CD14-positive monocyte (primary cell): Measurements from ENCODE around the gene SLC38A9.

GRCh38 chr5:55711801-55713008 lies at the start of gene SLC38A9:
Gene SLC38A9, minus strand, starts transcription at chr5:55712324.
- CAGE, long polyA plus RNA = start-site peak on the minus strand at chr5:55712276-55712299, 50 and 30 reads in 2 replicates

- CAGE, long polyA plus RNA = no peak
Observed at GRCh38 chr5:55944457-55945144, 50.2 kb downstream of the IL6ST start.

DNA sequence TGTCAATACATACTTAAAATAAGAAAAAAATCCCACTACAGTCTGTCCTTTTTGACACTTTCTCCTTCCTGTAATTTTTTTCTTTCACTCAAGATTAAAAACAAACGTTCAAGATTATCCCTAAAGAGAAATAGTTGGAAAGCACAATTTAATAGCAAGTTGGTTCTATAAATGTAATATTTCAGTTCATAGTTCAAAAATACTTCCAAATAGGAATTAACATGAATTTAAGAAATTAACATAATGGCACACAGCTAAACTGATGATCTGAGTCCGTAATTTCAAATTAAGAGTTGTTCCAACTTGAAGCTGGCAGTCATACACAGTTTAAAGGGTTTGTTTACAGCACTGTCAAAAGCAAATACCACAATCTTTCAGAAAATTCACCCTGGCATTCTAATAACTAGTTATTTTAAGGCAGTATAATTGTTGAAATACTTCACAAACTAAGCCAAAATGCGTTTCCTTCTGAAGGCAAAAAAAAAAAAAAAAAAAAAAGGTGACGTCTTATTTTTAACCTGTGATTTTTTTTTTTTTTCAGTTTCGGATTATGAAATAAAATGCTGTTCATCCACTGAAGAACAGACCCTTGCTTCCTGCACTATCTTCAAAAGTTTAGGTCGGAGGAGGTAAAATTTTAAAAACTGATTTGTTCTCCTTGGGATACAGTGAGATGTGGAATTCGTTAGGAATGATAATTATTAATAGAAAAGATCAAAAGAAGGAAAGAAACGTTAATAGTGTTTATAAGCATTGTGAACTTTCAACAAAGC lies 1.0 kb downstream of the IL6ST start:
- CAGE, long polyA plus RNA = no peak

DNA sequence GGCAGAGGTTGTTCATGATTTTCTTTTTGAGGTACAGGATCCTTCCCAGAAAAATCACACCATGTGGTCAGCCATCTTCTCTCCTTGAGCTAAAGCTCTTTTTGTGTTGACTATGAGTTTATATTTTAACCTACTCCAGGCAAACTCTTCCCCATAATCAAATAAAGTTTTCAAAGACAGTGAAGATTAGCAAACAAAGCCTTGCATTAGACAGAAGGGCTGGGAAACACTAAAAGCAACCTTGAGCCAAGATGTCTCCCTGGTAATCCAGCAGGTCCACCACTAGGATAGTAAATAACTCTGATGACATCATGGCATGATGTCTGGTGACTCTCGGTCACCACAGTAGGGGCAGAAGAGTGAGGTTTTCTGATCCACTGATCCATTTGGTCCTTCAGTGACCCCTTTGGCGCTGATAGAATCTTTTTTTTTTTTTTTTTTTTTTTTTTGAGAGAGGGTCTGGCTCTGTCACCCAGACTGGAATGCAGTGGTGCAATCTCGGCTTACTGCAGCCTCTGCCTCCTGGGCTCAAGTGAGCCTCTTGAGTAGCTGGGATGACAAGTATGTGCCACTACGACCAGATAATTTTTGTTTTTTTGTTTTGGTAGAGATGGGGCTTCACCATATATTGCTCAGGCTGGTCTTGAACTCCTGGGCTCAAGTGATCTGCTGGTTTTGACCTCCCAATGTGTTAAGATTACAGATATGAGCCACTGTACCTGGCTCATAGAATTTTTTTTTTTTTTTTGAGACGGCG lies 30.7 kb upstream of the IL6ST start:
- CAGE, long polyA plus RNA = no peak

DNA sequence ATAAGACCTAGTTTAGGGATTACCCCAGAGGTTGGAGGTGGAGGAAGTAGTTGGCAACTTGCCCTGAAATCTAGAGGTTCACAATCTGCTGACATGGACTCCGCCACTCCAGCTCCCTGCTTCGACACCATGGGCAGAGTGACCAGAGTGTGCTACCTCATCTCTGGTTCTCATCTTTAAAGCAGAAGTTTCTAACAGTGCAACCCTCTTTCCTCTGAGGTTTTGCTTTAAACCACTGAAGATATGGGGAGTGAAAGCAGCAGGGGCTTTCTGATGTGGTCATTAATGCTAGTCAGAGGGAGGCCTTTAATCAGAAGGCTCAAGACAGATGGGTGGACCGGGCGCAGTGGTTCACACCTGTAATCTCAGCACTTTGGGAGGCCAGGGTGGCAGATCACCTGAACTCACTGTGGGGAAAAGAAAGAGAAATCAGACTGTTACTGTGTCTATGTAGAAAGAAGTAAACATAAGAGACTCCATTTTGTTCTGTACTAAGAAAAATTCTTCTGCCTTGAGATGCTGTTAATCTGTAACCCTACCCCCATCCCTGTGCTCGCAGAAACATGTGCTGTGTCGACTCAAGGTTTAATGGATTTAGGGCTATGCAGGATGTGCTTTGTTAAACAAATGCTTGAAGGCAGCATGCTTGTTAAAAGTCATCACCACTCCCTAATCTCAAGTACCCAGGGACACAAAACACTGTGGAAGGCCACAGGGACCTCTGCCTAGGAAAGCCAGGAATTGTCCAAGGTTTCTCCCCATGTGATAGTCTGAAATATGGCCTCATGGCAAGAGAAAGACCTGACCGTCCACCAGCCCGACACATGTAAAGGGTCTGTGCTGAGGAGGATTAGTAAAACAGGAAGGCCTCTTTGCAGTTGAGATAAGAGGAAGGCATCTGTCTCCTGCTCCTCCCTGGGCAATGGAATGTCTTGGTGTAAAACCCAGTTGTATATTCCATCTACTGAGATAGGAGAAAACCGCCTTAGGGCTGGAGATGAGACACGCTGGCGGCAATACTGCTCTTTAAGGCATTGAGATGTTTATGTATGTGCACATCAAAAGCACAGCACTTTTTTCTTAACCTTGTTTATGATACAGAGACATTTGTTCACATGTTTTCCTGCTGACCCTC lies 76.2 kb downstream of the ANKRD55 start:
- CAGE, long polyA plus RNA = no peak

- CAGE, long polyA plus RNA = no peak
Observed at GRCh38 chr5:56167622-56167957, 65.5 kb downstream of the ANKRD55 start.

DNA sequence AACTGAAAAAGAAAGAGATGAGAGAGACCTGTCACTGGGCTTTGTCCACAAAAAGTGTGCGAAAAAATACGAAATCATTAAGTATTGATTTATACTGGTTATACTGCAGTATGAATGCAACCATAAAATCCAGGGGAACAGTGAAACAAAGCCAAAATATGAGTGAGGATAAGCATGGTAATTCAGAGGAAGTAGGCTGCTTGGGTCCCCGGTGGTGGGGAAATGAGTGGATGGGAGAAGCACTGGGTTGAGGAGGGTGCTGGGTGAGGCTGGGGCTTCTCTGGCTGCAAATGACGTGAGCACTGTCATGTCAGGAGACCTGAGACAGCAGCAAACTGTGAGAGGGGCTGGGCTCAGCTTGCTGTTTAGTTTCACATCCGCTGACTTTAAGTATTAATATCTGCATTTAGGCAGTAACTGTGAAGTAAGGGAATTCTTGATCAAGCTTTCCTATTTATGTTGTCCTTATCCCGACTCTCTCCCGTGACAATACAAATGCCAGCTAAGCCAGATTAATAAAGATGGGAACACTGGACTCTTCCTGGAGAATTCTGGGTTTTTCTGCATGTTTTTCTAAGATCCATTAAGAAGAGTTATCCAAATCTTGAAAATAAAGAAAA lies 179.9 kb upstream of the ANKRD55 start:
- CAGE, long polyA plus RNA = no peak

GRCh38 chr5:56413963-56414324 lies 180.8 kb upstream of the ANKRD55 start:
- CAGE, long polyA plus RNA = no peak

- CAGE, long polyA plus RNA = no peak
Observed at GRCh38 chr5:56659973-56660432, 155.3 kb upstream of the MAP3K1 start.

- CAGE, long polyA plus RNA = no peak
Observed at GRCh38 chr5:56669503-56669966, 145.8 kb upstream of the MAP3K1 start.

GRCh38 chr5:56686139-56687257 lies 128.9 kb upstream of the MAP3K1 start:
- CAGE, long polyA plus RNA = no peak

- CAGE, long polyA plus RNA = no peak
Observed at GRCh38 chr5:57003513-57003904, 51.6 kb upstream of the MIER3 start.

GRCh38 chr5:57695183-57695766 lies 212.7 kb upstream of the ACTBL2 start:
- CAGE, long polyA plus RNA = no peak

DNA sequence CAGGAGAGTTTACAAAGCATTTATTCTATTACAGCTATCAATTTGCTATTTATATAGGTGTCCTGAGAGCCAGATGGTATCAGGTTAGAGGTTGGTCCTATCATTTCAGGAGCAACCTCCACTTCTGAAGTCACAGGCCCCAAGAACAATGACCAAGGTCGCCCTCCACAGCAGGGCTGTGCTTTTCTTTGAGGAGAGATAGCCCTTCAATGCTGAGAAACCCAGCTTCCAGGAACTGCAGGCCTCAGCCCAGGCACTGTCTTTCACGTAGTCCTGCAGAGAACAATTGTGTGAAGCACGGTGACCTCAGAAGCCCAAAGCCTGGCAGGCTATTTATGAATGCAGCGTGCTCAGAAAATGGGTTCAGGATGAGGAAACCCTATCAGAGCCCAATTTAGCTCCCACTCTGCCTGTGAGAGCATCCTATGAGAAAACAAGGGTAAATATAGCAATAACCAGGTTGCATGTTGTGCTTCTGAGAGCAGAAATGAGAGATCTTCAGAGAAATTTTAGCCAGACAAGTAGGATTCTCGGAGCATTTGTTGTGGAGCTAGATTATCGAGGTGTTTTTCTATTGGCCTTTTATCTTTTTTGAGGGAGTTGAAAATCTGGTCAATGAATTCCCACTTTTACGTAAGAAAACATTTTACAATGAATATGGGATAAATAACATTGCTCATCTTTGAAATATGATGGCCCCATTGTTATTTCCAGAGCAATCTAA lies 388.2 kb downstream of the PLK2 start:
- CAGE, long polyA plus RNA = no peak

DNA sequence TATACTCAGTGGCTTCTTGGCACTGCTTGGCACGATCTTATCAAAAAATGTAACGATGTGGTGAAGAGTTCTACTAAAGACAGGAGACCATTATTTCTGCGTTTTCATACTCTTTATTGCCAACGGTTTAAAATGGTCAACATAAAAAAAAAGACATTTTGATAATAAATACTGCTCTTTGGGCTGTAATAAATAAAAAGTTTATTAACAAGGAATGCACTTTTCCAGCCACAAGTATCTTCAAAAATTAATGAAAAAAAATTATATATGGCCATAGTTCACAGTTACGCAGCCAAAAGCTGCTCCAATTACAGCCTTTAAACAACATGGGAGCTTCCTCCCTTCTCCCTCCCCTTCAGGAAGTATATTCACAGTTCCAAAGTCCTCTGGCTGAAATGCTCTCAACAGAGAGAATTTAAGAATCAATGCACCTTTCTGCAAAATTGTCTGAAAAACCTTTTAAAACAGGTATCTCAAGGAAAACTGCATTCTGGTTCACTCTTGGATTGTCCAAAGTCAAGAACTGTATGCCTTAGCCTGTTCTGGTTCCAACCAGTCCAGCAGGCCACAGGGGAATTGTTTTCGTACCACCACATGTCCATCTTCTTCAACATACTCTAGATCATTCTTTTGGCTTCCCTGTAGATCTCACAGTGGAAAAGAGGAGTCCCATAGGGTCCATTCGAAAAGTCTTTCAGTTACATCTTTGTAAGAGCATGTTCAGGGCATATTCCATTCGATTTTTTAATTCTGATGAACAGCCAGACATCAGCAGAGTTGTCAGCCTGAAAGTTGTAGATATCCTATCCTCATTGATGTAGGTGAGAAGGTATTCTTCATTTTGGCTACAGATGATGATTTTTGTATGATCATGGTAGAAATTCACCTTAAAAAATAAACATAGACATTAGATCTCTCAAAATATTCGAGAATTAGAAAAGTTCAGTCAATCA lies 5.7 kb downstream of the PLK2 start:
- CAGE, long polyA plus RNA = no peak

GRCh38 chr5:58982929-58983455 lies 400.1 kb downstream of the RAB3C start:
- CAGE, long polyA plus RNA = no peak

DNA sequence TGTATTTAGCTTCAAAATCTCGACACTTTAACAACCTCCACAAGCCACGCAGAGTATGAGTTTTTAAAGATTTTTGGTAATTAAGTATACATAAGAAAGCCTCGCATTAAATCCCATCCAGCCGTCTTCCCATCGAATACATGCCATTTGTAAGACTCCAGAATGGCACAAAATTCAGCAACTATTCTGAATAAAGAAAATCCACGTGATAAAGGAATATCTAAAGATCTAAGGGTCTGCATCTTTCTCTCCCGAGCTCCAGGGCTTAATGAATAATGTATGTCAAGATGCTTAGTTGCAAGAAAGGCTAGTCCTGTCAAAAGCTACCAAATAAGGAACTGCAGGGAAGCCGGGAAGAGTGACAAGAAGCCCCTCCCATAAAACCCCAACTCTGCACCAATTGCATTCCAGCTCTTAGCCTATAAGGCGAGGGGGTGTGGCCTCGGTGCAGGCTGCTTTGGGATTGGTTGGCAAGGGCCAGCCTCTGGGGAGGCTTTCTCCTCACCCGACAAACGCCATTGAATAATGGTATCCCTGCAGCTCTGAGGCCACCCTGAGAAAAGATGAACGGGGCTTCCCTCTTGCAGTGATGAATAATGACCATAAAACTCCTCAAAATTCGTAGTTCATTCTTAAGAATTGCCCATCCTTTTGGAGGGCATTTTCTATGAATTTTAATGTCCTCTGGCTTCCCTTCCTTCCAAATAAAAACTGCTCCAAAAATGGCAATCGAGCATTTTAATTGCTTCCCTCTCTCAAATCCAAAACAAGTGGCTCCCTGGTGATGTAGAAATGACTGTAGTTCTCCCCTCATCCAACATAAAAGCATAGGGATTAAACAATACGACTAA lies 416.9 kb downstream of the RAB3C start:
- CAGE, long polyA plus RNA = no peak

DNA sequence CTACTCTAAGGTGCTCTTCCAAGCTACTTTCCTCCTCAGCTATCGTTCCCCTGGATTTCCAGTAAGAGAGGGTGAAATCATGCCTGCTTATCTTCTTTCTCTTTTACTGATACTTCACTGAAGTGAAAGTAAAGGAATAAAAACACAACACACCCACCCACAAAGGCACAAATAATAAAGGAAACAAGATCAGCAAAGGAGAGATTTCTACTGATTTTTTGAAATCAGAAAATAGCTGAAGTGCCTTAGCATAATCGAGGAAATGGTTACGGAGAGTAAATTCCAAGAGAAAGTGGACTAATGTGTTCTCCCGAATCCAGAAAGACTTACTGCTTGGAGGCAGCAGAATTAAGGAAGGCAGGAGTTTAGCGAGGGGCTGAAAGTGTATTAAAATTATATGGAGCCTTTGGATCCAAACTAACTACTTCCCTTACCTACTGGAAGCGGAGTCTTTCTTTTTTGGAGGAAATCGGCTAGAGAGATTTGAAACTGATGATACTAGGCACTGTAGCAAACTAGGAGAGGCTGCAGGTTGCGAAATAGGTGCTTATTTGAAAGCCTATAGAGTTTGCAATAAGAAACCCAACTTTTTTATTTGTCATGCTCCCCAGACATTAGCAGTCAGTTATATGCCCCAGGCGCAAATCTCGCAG lies 510.1 kb downstream of the RAB3C start:
- CAGE, long polyA plus RNA = no peak

DNA sequence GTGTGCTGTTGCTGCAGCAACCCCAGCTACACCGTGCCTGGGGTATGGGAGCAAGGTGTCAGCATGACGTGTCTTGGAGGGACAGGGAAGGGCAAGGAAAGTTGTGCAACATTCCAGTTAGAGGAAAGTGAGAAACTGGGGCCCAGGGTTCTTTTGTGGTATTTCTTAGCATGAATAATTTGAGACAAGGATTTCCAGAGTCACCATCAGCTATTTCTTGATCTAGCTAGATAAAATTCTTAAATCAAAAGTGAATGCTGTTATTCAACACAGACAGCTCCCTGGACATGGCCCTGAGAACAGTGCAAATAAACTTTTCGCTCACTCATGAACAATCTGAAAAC lies 611.2 kb downstream of the RAB3C start:
- CAGE, long polyA plus RNA = no peak

- CAGE, long polyA plus RNA = no peak
Observed at GRCh38 chr5:59275416-59276467, 617.8 kb downstream of the PDE4D start.